Ovary (tissue), 7 donors: ENCODE measurements around a stretch of chr3.

GRCh38 chr3:23964769-23965253, 19.7 kb downstream of the NR1D2 start:
- PRO-cap, 7 experiments: no peak in any of the 7 experiments
- RAMPAGE, long total RNA, 2 experiments: no peak in any of the 2 experiments

- PRO-cap, 7 experiments: no peak in any of the 7 experiments
- RAMPAGE, long total RNA, 2 experiments: no peak in any of the 2 experiments
Observed at GRCh38 chr3:24314480-24315026, 180.1 kb downstream of the THRB start.

DNA sequence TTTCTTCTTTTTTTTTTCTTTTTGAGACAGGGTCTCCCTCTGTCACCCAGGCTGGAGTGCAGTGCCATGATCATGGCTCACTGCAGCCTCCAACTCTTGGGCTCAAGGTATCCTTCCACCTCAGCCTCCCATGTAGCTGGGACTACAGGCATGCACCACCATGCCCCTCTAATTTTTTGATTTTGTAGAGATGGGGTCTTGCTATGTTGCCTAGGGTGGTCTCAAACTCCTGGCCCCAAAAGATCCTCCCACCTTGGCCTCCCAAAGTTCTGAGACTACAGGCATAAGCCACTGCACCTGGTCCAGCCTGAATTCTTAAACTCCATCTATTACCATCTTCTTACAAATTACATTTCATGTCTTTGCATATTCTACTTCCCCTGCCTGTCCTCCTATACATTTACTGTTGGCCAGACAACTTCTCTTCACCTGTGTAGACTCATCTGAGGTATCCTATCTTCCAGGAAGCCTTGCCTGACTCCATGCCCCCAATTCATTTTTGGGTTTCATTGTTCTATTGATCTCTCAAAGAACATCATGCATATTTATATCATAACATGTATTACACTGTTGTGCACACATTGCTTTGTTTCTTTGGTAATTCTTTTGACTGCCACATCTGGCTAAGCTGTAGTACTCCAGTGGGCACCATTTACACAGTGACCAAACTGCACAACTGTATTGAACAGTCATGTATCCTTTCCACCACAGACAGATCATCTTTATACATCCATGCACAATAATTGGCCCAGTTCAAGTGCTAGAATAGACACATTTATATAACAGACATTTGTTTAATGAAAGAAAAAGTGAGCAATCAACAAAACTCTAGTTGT, 165.5 kb downstream of the THRB start:
- PRO-cap, 7 experiments: no peak in any of the 7 experiments
- RAMPAGE, long total RNA, 2 experiments: no peak in any of the 2 experiments

GRCh38 chr3:24482337-24483070, 12.1 kb downstream of the THRB start:
- PRO-cap, 7 experiments: no peak in any of the 7 experiments
- RAMPAGE, long total RNA, 2 experiments: no peak in any of the 2 experiments

GRCh38 chr3:24496500-24496856, 1.8 kb upstream of the THRB start:
- PRO-cap, 7 experiments: no peak in any of the 7 experiments
- RAMPAGE, long total RNA, 2 experiments: no peak in any of the 2 experiments

DNA sequence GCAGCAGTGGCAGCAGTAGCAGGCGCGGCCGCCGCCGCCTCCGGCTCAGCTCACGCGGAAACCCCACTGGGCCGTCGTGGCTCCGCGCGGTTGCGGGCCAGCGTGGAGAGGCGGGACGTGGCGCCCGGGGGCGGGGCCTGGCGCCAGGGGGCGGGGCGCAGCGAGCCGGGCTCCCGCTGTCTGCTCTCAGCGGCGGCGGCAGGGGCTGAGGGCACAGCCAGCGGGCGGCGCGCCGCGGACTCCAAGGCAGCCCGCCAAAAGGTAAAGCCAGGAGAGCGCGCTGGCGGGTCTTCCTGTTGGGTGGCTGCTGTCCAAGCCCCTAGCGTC, 334.5 kb upstream of the THRB start:
- PRO-cap, 7 experiments: no peak in any of the 7 experiments
- RAMPAGE, long total RNA, 2 experiments: no peak in any of the 2 experiments

DNA sequence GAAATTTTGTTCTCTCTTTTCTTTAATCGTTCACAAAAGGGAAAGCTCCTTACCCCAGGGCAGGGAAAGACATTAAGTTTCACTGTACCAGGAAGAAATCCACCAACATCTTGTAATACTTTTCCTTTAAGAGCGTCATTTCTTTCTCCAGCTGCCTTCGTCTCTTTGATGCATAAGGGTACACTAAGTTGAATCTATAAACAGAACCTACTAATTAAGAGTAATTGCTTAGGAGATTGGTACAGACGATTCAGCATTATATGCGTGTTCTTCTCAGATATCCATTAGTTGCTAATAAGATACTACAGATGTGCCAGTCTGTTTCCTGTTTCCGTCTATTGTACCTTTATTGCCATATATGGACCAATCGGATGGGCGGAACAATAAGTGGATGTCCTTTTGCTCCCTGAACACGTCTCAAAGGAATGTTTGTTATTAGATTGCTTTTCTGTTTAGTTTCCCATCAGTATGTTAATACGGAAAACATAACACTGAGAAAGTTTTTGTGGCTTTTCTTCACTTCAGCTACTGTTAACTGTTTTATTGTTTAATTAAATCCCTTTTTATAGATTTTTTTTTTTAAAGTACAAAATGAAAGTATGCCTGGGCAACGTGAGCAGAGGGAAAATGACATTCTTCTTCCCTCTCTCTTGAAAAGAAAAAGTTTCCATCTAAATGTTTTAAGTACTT, 276.6 kb upstream of the RARB start:
- PRO-cap, 7 experiments: peak in 1 of 7 experiments; most common minus-strand start position 296 of the sequence (in 1)
- RAMPAGE, long total RNA, 2 experiments: no peak in any of the 2 experiments

GRCh38 chr3:25592143-25592986, 72.3 kb downstream of the TOP2B start:
- PRO-cap, 7 experiments: no peak in any of the 7 experiments
- RAMPAGE, long total RNA, 2 experiments: no peak in any of the 2 experiments

- PRO-cap, 7 experiments: no peak in any of the 7 experiments
- RAMPAGE, long total RNA, 2 experiments: no peak in any of the 2 experiments
Observed at GRCh38 chr3:25610600-25611134, 54.0 kb downstream of the TOP2B start.

DNA sequence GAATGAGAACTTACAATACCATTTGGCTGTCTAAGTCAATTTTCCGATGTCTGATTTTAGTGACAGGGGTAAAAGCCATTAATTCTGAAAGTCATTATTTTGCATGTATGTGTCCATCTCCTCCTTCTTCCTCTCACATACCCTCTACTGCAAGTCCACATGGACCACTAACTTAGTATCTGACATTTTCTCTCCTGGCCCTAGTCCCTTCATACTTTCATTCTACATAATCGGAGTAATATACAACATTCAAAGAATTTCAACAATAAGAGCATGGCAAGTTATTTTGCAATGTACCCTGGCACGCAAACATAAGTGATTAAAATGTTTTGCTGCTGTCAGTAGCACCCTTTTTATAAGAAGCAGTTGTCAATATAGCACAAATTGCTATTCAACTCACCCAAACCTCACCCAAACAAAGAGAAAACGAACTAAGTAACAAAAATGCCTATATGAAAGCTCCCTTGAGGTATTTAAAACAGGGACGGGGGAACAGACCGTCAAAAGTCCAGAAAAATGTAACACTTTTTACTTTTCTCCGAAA, 1.8 kb downstream of the TOP2B start:
- PRO-cap, 7 experiments: no peak in any of the 7 experiments
- RAMPAGE, long total RNA, 2 experiments: no peak in any of the 2 experiments

GRCh38 chr3:26439087-26439299, 183.6 kb upstream of the LRRC3B start:
- PRO-cap, 7 experiments: no peak in any of the 7 experiments
- RAMPAGE, long total RNA, 2 experiments: no peak in any of the 2 experiments

DNA sequence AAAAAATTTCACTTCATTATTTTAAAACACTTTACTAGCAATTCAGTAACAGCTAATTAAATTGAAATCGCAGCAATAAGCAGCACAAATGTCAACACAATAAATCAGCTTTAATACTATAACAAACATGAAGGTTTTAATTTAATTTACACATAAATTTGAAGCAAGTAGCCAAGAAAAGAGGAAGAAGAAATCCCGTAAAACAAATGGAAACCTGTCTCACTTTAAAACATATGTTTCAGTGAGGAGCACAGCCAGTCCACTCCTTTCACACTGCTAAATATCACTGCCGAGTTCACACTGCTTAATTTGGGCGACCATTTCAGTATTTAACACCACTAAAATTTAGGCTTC, 16.8 kb downstream of the SLC4A7 start:
- PRO-cap, 7 experiments: no peak in any of the 7 experiments
- RAMPAGE, long total RNA, 2 experiments: no peak in any of the 2 experiments

DNA sequence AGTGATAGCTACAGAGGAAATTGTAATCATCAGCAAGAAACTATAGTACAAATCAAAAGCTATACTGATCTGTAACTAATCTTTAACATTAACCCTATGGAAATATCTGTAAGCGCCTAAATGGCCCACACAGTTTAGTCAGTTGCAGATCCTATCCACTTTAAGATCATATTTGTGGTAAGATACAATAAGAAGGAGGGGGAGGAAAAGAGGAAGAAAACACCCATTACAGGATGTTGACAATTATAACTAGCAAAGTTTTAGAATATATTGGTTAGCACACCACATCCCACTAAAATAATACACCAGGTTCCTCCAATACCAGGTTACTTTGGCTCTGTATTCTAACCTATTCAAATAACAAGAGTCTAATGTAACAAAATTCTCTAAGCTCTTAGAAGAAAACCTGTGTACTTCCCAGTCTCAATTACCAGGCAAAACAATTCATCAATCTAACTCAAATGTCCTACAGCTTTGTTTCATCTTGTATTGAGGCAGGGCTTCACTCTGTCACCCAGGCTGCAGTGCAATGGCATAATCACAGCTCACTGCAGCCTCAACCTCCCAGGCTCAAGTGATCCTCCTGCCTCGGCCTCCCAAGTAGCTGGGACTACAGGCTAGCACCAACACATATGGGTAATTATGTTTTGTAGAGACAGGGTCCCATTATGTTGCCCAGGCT, 4.3 kb downstream of the SLC4A7 start:
- PRO-cap, 7 experiments: no peak in any of the 7 experiments
- RAMPAGE, long total RNA, 2 experiments: no peak in any of the 2 experiments

DNA sequence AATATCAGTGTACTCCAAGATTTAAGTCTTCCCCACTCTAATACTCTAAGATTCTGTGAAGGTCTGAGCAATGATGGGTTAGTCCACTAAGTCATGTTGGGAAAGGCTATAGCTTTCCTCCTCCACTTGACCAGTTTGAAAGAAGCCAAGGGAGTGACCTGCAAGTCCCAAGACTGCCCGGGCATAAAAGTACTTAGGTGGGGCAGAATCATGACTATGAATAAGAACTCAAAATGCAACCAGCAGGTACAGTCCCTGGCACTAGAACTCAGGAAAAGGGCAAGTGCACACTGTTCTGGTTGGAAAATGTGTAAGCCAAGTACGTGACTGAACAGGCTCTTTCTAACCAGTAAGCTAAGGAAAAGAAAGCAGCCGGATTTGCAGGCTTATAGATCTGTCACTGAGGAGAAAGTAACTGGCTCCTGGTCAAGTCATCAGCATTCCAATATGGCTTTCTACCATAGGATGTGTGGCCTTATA, 101.2 kb upstream of the SLC4A7 start:
- PRO-cap, 7 experiments: no peak in any of the 7 experiments
- RAMPAGE, long total RNA, 2 experiments: no peak in any of the 2 experiments

GRCh38 chr3:27632501-27633681, 89.2 kb downstream of the EOMES start:
- PRO-cap, 7 experiments: peak in 7 of 7 experiments; most common plus-strand start chr3:27632821 (in 7); most common minus-strand start chr3:27632685 (in 2)
- RAMPAGE, long total RNA, 2 experiments: start-site peak on the plus strand in 1 of 2 experiments, at chr3:27632925-27632950 at its widest, 9 reads per replicate

DNA sequence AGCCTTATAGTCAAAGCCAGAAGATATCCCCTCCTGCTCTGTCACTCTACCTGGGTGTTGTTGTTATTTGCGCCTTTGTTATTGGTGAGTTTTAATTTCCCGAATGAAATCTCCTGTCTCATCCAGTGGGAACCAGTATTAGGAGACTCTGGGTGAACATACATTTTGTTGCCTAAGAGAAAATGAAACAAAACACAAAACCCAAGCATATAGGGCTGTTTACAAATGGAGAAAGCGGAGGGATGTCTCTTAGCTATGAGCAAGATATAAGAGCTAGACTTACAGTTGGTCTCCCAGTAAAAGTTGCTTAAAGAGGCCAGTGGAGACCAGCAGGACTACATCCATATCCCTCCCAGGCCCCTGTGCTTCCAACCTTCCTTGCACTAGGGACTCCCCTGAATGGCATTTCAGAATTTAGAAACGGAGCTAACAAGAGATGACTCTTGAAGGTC, 2.8 kb downstream of the EOMES start:
- PRO-cap, 7 experiments: no peak in any of the 7 experiments
- RAMPAGE, long total RNA, 2 experiments: no peak in any of the 2 experiments

- PRO-cap, 7 experiments: no peak in any of the 7 experiments
- RAMPAGE, long total RNA, 2 experiments: no peak in any of the 2 experiments
Observed at GRCh38 chr3:28242188-28243039, 995 bp downstream of the CMC1 start.

- PRO-cap, 7 experiments: no peak in any of the 7 experiments
- RAMPAGE, long total RNA, 2 experiments: no peak in any of the 2 experiments
Observed at GRCh38 chr3:28347415-28348152, 937 bp upstream of the ZCWPW2 start.

GRCh38 chr3:29140757-29141210, 140.1 kb upstream of the RBMS3 start:
- PRO-cap, 7 experiments: no peak in any of the 7 experiments
- RAMPAGE, long total RNA, 2 experiments: no peak in any of the 2 experiments

GRCh38 chr3:29284350-29285036, 3.6 kb downstream of the RBMS3 start:
- PRO-cap, 7 experiments: peak in 1 of 7 experiments; most common minus-strand start chr3:29284820 (in 1)
- RAMPAGE, long total RNA, 2 experiments: no peak in any of the 2 experiments